ENCODE measurements around a stretch of chr13.

DNA sequence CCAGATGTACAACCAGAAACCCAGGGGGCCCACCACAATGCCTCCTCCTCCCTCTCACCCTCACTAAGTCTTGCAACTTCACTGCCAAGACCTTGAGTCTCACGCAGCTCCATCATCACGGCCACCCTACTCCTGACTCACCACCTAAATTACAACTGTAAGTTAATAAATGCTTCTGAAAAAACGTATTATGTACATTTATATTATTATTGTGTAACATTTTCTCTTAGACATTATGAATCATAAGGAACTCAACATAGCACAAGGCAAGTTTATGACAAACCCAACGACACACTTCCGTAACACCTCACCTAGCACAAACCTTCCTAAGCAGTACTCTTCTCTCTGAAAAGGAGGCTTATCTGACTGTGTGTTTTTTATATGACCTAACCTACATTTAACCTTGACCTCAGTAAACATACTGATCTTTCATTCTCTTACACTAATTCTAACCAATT, 20.6 kb downstream of the MIPEP start:
- PRO-cap = no peak

GRCh38 chr13:23995743-23996060, 106.5 kb upstream of the MIPEP start:
- PRO-cap = no peak

GRCh38 chr13:24005984-24006326, 116.8 kb upstream of the MIPEP start:
- PRO-cap = no peak

DNA sequence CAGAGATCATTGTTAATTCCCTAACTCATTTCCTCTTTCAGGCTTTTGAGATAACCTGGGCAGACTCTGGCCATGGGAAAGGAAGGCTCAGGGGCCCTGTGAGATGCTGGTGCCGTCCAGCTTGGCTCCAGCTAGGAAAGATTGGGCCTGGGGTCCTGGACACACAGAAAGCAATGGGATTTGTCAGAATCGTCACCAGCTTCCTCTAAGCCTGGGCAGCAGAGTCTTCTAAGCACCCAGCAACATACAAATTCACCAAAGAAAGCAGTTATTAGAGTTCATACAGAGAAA, 36.7 kb upstream of the SPATA13 start:
- PRO-cap = no peak

GRCh38 chr13:24224296-24224642, 63.7 kb downstream of the SPATA13 start:
- PRO-cap = no peak

GRCh38 chr13:24256527-24256776, 52.9 kb upstream of the C1QTNF9 start:
- PRO-cap = no peak

DNA sequence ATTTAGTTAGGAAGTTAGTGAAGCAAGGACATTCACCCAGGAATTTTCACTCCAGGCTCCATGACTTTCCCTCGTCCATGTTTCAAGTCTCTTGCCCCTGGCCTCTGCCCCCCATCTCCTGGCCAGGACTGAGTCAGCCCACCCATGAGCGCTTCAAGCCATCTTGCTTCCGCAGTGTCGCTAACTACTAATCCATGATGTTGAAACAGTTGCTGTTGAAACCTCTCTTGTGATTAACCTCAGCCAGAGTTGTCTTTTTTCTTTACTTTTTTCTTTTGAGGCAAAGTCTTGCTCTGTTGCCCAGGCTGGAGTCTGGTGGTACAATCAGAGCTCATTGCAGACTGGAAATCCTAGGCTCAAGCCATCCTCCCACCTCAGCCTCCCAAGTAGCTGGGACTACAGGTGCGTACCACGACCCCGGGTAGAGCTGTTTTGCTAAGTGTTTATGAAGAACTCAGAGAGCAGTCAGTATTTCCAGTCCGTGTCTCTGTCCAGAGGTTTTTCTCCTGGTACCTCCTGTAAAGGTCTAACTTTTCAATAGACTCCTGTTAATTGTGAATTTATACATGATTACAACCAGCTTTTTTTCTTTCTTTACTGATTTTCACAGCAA, 29.5 kb upstream of the C1QTNF9 start:
- PRO-cap = no peak

DNA sequence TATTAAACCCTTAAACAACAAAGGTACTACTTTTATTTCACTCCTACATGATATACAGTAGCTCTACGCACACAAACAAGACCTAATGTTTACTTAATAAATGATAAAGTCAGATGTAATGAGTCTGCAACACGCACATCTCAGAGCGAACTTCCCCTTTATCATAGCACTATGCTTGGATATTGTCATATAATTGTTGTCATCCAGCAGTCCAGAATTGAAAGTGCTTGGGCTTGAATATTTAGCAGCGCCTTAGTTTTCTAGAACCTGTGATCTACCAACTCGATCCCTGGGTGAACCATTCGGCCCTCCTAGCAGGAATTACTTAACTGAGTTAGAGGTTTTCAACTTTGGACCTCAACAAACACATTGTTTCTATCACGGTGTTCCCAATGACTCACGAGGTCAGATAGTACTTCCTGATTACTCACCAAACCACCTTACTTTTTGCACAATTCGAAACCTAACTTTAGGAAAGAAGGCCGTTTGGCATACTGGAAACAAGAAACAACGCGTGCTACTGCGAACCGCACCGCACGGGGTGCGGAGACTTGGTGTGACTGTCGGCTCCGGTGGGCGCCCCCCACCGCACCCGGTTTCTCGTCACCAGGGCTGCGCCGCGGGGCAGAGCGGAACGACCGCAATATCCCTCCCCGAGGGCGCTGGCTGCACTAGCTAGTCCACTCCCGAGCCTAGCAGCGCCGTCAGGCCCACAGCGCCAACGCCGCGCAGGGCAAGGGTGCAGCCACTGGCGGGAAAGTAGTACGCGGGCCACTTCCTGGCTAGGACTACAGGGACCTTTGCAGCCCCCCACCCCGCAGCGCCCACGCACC, 488 bp downstream of the PARP4 start:
- PRO-cap = unidirectional peak, plus-strand start at position 532 of the sequence

GRCh38 chr13:25771969-25772352, 279.9 kb downstream of the SHISA2 start:
- PRO-cap = no peak

DNA sequence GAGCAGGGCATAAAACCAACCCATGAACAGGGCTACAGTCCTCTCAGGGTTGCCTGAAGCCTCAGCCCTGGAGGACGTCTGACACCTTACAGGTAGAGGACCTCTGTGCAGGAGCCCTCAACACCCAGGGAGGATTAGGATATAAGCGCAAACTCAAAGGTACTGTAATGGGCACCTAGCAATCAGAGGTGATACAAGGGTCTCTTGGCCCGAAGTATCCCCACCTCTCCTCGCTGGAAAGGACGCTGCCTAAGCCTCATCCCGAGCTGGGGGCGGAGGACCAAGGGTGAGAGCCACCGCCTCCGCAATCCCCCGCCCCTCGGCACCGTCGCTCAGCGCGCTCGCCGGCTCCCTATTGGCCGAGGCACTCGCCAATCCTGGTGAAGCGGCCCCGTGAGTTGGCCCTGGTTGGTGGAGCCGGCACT, 270 bp upstream of the WASF3 start:
- PRO-cap = no peak

DNA sequence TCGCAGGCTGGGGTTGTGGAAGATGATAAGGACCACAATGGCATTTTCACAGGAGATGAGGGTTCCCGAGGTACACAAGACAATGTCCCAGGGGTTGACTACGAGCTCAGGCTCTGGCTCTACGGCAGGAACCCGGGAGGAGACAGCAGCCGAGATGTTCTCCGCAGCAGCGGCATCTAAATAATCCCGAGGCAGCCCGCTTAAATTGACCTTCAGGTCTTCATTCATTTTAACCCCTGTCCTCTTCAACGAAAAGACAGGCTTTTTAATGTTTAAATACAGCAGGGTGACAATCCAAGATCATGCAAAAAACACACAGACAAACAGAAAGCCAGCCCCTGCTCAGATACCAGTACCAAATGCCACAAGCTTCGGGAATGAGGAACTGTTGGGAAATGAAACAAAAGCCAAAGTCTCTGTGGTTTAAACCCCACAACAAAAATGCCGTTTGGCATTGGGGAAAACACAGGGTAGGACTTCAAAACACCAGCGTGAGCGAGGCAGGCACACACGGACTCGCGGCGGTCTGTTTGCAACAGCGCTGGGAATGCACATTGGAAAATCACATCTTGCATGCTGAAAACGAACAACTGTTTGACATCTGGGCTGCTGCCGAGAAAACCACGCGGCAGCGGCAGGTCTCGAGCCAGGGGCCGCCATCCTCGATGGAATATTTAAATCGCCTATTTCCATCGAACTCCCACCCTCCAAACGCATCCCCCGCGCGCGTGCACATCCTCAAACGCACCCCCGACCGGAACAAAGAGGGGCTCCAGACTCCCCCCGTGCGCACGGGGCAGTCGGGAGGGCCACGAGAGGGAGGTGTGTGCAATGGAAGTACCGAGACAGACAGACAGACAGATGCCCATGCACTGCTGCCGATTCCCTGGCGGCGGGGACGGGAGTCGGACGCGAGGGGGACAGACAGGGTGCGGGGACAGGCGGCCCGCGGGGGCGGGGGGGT, 704 bp downstream of the GPR12 start:
- PRO-cap = no peak

GRCh38 chr13:26785284-26785719, 24.7 kb upstream of the GPR12 start:
- PRO-cap = no peak

- PRO-cap = no peak
These were observed 181.0 kb upstream of the GPR12 start for GRCh38 chr13:26941474-26942115.

DNA sequence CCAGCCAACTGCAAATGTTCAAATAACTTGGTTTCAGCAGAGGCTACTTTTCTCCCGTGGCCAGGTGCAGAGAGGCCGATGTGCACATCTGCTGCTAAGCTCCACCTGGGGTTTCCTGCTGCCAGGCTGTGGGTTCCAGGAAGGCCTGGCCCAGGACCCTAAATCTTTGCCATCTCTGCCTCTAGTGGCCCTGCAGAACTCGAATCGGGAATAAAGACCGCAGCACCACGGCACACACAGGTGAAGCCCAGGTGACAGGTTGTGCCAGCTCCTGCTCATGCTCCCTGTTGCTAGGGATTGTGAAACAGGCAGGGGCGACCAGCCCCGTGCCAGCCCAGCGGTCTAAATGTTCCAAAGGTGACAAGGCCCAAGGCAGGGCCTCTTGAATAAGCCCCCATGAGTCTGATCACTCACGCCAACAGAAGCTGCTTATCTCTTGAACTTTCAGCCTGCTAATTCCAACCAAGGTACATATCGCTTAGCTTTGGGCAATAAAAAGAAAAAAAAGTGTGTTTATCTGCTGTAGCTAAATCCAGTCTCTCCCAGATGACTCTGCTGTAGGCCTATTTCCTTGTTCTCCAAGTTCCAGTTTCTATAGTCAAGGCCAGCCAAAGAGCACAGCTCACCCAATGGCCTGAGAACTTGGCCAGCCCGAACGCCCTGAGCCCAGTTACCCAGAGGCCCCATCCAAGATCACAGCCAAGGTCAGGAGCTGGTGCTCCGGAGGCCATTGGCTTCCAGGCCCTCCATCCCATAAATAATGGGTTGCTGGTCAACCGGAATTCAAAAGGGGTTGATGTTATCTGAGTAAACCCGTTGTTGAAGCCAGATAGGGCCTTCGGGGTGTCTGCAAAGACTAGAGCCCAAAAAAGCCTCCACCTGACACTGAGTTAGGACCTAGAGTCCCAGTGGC, 191.1 kb upstream of the GPR12 start:
- PRO-cap = no peak

DNA sequence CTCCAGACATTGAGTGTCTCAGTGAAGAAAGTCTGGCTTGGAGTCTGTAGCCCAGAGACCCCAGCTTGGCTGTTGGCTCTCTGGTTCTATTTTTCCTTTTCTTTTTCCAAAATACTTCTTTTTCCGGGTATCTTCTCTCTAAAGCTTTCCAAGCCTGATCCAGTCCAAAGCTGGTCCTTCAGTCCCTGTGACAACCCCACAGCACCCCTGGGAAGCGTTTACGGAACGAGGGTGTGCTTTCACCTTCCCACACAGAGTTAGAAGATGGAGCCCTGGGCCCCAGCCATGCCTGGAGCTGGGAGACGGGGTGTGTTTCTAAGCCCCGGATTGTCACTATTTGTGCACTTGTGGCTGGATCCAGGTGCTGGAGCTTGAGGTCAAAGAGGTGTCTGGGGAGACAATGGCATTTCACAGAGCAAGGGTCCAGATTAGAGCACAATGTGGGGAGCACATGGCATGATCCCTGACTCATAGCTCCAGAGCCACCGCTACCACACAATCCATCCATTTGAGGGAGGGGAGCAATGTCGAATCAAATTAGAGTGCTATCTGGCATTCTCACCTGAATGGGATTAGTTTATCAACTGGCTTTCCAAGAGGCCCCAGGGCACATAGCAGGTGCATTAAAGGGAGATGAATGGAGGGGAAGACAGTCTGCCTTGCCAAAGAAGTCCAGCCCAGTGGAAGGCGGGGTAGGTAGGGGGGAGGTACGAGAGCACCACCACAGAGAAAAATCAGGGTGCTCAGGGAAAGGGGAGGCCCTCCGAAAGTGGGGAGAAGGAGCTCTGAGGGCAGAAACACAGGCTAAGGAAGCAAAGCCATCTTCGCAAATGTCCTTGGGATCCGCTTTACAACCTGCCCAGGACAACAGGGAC, 194.3 kb upstream of the GPR12 start:
- PRO-cap = no peak

DNA sequence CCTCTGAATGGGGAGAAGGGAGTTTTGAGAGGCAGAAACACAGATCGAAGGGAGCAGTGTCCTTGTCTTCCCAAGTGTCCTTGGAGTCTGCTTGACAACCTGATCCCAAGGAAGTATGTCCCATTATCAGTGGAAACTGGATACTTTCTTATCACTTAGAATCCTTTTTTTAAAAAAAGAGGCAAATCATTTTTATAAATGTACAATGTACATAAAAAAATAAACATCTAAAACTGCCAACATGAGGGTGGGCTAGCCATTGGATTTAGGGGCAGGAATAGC, 195.5 kb upstream of the GPR12 start:
- PRO-cap = no peak

DNA sequence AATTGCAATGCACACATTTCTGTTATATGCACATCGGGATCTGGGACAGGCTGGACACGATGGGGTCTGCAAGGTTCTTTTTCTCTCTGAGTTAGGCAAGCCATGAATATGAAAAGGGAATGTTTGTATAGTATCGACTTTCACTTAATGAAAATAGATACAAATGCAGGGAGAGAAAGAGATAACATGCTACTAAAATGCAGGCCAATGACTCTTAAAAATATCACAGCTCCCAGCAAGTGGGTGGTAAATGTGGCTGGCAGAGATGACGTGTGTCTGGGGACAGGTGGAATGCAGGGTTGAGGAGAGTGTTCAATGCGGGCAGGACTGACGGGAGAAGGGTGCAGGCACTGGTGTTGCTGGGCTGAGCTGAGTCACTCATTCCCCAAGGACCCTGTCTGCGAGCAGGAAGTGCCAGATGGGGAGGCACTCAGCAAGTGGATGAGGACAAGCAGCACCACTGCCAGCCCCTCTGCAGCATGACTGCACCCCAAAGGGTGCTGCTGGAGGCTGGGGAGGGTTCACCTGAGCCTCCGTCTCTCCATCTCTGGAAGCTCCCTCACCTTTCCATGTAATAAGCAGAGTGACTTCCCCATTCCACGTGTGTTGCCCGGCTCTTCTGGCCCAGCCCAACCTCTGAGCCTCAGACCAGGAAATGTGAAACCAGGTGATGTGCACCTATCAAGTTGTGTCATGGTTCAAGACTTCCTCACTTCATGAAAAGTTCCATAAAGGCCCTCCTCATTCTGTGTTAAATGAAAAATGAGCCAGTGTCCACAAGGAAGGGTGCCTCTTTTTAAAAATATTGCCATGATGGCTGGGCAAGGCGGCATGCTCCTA, 204.2 kb upstream of the GPR12 start:
- PRO-cap = no peak

DNA sequence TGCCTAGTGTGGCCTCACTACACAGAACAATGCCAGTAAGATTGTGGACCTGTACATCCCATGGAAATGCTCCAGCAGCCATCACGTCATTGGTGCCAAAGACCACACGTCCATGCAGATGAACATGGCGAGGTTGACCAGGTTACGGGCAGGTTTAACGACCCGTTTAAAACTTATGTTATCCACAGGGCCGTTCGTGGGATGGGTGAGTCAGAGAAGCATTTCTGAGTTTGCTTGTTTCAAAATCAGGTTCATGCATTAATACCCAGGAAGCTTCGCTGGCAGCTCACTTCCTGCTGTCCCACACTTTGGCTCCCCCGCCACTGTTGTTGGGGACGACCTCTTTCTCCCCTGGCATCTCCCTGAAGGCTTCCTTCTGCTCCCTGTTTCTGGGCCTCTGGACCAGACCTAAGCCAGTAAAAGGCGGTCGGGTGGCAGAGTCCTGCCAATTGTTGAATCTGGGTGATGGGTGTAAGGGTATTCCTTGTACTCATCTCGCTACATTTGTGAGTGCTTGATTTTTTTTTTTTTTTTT, 194.0 kb downstream of the USP12 start:
- PRO-cap = no peak

- PRO-cap = no peak
These were observed 17.7 kb downstream of the USP12 start for GRCh38 chr13:27153836-27154299.

DNA sequence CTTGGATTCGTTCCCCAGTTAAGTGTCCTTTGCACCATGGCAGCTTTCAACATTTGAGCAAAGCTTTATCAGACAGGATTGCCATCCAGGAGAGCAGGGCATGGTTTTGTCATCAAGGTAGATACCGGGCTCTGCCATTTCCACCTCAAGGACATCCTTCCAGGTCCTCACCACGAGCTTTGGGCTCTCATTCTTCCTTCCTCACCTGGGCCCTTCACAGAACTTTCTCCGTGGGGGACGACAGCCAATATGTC, 28.3 kb downstream of the RASL11A start:
- PRO-cap = no peak

All from neutrophil (primary cell).